Choroid plexus epithelial cell (primary cell): ENCODE results near the genes HCCS and AMELX.

- RRBS: no CpG with 5 or more reads among the region's 22 CpGs
These were observed 30.7 kb downstream of the MID1 start for GRCh38 chrX:10589559-10590119.

GRCh38 chrX:10611596-10612161, 8.7 kb downstream of the MID1 start:
- RRBS: no CpG with 5 or more reads among the region's 5 CpGs

DNA sequence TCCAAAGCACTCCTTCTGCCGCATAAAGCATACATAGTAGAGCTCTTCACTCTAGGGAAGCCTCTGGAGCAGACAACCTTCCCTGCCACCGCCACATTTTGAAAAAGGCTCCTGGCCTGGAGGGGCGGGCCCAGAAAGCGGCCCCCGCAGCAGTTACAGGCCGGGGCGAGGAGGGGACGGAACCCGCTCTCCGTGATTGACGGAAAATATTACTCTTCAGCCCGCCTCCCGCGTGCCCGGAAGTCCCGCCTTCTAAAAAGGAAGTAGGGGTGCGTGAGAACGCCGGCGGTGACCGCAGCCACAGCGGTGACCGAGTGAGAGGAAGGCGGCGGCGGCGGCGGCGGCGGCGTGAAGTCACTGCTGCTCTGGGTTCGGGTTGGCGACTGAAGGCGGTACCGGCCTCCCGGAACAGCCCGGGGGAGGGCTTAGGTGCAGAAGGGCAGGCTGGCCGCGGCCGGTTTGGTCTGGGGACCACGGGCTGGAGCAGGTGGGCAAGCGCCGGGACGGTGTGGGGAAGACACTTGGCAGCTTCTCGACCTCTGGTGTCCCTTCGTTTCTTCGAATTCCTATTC, at the start of gene HCCS:
TSS of gene HCCS (plus strand) at position 301 of the 572 bp plus-strand sequence.
- RRBS: 2% methylated on average over 16 of the region's 47 CpGs

GRCh38 chrX:11135122-11135838, 24.1 kb downstream of the HCCS start:
- RRBS: no CpG with 5 or more reads among the region's 7 CpGs

DNA sequence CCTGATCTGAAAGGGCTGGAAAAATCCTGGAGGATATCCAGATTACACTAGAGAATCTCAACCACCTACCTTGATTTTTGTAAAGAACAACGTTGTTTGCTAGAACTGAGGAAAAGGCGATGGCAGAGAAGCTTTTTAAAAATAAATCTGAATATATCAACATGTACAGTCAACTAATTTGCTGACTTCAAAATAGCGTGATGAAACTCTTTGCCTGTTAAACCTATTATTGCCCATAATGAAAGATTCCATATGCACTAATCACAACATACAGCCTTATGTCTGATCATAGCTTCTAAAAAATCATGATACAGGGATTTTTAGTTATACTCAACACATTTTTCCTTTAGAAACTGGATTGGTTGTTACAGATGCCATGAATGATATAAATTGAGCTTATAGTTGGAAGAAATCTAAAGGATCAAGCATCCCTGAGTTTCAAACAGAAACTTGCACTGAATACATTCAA, at the start of gene AMELX:
TSS of gene AMELX (plus strand) at position 416 of the 469 bp plus-strand sequence.
- RRBS: no CpG with 5 or more reads among the region's 3 CpGs

DNA sequence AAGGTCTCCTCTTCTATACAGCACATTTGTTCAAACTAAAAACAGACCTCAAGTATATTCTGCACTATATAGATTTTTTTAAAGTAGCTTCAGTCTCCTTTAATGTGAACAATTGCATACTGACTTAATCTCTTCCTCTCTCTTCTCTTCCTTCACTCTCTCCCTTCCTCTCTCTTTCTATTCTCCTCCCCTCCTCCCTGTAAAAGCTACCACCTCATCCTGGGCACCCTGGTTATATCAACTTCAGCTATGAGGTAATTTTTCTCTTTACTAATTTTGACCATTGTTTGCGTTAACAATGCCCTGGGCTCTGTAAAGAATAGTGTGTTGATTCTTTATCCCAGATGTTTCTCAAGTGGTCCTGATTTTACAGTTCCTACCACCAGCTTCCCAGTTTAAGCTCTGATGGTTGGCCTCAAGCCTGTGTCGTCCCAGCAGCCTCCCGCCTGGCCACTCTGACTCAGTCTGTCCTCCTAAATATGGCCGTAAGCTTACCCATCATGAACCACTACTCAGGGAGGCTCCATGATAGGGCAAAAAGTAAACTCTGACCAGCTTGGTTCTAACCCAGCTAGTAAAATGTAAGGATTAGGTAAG, 3.5 kb downstream of the AMELX start:
- RRBS: no CpG with 5 or more reads among the region's 4 CpGs

DNA sequence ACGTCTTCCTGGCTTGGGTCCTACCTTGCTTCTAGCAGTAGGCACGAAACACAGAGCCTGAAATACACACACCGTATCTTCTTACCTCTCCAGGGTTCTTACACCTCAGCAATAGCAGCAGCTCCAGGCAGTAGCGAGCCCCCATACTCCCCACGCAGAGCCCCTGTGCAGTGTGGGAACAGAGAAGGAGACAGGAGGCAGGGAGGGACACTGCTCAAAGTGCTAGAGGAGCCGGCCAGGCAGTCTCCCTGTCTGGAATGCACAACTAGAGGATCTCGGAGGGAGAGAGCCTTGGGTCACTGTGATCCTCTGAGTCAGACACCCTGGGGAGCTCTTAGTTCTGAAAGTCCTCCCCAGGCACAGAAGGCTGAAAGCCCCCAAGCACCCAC, 15.9 kb downstream of the AMELX start:
- RRBS: no CpG with 5 or more reads among the region's 7 CpGs

DNA sequence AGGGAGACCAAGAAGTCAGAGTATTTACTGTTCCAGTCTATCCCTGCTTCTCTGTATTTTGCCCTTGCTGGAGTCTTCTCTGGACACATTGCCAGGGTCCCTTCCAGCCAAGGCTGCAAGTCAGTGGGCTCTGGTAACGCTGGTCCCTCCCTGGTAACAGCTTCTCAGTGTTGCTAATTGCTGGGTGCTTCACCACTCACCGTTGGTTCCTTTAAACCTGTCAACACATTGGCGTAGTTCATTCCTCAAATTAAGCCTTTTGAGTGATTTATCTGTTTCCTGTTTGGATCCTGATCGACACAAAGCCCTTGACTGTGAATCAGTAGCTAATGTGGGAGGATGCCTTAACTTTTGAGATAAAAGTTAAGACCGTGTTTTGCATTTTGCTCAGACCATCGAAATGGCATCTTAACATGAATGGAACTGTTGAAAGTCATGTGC, 125.8 kb downstream of the AMELX start:
- RRBS: no CpG with 5 or more reads among the region's 6 CpGs

- RRBS: under 1% methylated on average over 8 of the region's 60 CpGs
These were observed 1.6 kb downstream of the ARHGAP6 start for GRCh38 chrX:11663765-11664858.

DNA sequence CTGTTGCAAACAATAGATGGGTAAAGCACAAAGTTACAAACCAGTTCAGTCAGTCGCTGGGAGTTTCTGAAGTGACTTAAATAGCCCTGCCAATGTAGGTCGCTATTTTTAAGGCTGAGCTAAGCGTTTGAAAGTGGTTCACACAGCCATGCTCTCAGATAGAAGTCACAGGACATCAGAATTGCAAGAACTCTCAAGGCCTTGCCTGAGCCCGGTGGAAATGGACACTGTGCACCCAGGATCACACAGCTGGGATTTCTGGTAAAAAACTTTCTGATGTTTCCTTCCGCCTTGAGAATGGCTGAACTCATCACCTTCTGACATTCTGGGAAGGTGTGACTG, 296.4 kb upstream of the PRPS2 start:
- RRBS: no CpG with 5 or more reads among the region's 5 CpGs

GRCh38 chrX:12798911-12799531, 7.8 kb downstream of the PRPS2 start:
- RRBS: no CpG with 5 or more reads among the region's 14 CpGs

GRCh38 chrX:12888443-12888877, 18.0 kb upstream of the TLR8 start:
- RRBS: no CpG with 5 or more reads among the region's 6 CpGs

GRCh38 chrX:12946671-12947120, 28.2 kb upstream of the TMSB4X start:
- RRBS: no CpG with 5 or more reads among the region's 4 CpGs

DNA sequence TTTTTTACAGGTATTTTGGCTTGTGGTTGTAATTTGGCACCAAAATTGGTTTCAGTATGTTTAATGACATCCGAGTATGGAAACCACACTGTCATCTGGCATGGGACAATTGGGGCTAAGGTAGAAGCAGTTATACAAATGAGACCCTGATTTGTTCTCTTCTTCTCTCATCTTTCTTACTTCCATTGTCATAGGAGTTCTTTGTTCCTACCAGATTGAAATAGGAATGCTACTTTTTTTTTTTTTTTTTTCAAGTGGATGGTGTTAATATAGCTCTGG, 95.9 kb downstream of the ATXN3L start:
- RRBS: no CpG with 5 or more reads among the region's 1 CpG

- RRBS: no CpG with 5 or more reads among the region's 3 CpGs
These were observed 95.6 kb downstream of the ATXN3L start for GRCh38 chrX:13224267-13224589.

GRCh38 chrX:13303128-13303754, 16.6 kb downstream of the ATXN3L start:
- RRBS: no CpG with 5 or more reads among the region's 3 CpGs

DNA sequence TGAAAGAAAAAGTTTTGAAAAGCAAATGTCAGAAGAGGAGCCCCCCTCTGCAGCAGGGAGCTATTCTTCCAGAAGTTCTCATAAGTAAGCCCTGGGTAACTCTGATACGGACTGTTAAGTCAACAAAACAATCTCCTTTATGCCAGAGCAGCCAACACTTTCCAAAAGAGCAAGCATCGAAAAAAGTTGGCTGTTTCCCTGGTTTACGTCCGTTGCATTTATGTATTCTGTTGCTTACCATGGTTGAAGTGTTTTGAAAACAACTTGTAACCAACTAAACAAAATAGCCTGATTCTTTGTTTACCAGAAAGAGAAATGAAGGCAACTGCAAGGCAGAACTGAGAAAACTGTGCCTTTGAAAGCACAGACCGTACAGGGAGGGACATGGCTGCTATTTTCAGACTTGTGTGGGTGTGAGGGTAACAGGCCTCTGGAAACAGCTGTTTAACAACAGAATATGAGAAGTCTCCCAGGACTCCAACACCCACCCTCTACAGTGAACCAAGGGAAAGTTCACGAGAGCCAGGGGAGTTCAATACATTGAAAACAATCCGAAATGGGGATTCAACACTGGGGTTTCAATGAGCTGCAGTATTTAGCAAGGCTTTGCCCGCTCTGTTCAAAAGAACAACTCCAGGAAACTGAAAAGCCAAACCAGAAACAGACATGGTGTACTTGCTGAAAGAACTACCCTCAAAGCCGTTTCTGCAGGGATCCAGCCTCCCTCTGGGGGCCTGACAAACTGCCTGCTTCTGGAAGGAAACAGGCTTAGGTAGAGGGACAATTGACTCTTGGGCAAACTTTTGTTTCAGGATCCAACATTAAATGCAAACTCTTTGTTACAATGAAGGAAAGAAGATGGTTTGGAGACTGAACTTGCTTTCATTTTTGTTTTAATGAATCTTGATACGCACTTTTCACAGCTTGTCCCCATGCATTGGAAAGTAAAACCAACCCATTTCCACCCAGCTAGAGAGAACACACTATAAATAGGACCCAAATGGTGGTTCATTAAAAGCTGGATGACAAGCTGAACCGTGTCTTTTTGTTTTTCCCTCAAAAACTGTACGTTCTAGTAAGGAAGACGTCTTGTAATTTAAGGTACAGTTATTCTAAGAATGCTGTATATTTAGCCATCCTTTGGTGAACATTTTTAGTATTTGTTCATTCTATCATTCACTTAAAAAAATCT, 95.6 kb upstream of the EGFL6 start:
- RRBS: no CpG with 5 or more reads among the region's 13 CpGs

DNA sequence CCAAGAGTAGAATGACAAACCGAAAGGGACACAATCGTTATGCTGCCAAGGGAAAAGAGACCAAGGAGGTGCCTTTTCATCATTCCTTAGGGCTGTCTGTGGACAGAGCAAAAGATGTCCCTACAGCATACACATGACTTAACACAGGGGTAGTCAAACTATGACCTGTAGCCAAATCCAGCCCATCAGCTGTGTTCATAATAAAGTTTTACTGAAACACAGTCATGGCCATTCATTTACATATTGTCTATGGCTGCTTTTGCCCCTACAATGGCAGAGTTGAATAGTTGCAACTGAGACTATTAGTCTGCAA, 52.6 kb upstream of the EGFL6 start:
- RRBS: no CpG with 5 or more reads among the region's 2 CpGs

DNA sequence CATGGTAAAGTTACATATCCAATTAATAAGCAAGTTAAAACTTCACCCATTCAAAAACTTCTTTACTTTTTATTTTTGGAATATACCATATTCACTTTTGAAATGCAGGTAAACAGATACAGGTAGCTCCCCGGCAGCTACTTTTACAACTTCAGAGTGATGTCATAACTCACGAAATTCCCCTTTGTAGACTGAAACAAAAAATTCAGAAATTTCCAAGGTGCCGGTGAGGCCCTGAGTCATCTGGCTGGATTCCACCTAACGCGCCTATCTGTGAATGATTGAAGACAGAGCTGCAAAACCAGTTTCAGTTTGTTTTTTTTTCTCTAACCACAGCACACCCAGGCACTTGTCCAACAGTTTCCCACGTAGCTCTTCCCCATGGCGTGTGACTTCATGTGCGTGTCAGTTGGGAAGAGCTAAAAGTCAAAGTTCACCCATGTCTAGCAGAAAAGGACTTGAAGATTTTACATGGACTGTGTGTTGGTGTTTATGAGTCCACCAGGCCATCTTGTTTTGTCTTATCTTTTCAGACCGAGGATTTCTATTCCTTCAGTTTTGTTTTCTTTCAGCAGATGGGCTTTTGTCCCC, 16.3 kb downstream of the TCEANC start:
- RRBS: 17% methylated on average over 2 of the region's 9 CpGs

DNA sequence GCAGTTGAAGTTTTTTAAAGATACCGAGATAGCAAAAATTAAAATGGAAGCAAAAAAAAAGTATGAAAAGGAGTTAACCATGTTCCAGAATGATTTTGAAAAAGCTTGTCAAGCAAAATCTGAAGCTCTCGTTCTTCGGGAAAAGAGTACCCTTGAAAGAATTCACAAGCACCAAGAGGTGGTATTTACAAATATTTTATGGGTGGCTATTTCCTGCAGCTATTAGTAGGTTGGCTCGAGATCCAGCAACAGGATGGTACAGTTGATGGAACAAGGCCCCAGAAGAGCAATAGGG, 12.2 kb downstream of the OFD1 start:
- RRBS: no CpG with 5 or more reads among the region's 4 CpGs